Measurements from ENCODE around the gene CCDC177.

GRCh38 chr14:69532635-69533143 is 42.0 kb downstream of the CCDC177 start:
- RRBS, result no CpG with 5 or more reads among the region's 3 CpGs

DNA sequence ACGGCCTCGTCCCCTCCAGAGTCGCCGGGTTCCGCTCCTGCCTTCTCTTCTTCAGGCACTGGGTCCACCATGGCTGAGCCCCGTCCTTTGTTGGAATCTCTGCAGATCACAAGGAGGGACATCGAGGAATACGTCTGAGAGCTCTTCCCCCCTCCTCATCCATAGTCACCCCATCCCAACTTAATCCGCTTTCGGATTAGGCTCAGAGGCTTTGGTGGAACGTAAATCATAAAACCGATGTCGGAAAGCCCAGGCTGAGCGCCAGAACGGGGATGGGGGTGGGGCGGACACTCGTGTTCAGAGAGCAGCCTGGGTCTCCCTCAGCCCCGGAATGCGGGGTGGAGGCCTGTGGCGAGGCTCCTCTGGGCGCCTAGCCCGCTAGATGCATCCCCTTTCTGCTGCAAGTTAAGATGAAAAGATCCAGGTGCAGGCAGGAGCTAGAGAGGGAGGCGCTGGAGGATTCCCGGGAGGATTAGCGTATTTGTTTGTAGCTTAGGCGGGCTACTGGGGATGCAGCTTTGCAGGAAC is 1.1 kb downstream of the CCDC177 start:
- RRBS, result no CpG with 5 or more reads among the region's 26 CpGs

- RRBS, result 2% methylated on average over 15 of the region's 57 CpGs
Measured at GRCh38 chr14:69574080-69575105, at the start of gene CCDC177. CCDC177 (minus strand) TSS chr14:69574871.

DNA sequence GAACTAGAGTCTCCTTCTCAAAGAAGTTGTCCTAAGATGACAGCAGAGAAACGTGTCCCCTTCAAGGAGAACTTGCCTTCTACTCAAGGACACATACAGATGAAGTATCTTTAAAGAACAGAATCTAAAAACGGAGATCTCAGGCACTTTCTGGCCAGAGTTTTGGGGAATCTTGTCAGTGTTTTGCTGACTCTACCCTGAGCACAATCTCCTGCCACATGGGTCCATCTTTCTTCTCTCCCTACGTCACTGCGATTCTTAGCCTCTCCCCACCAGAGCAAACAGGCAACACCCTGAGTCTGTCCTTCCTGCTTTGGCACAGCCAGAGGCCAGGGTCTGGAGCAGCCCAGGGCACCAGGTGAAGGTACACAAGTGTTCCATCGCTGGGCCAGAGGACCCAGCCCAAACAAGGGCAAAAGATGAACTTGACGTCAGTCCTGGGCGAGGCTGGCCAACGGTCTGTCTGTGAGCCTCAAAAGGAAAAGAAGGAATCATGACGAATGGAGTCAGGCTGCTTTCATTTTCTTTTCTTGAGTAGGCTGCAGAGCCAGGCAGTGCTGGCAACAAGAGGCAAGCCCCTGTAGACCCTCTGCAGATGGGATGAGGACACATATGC is 12.7 kb upstream of the CCDC177 start:
- RRBS, result no CpG with 5 or more reads among the region's 9 CpGs

GRCh38 chr14:69610132-69611073 is 993 bp upstream of the SUSD6 start:
- RRBS, result no CpG with 5 or more reads among the region's 13 CpGs

GRCh38 chr14:69648515-69649220 is 37.3 kb downstream of the SUSD6 start:
- RRBS, result no CpG with 5 or more reads among the region's 3 CpGs

DNA sequence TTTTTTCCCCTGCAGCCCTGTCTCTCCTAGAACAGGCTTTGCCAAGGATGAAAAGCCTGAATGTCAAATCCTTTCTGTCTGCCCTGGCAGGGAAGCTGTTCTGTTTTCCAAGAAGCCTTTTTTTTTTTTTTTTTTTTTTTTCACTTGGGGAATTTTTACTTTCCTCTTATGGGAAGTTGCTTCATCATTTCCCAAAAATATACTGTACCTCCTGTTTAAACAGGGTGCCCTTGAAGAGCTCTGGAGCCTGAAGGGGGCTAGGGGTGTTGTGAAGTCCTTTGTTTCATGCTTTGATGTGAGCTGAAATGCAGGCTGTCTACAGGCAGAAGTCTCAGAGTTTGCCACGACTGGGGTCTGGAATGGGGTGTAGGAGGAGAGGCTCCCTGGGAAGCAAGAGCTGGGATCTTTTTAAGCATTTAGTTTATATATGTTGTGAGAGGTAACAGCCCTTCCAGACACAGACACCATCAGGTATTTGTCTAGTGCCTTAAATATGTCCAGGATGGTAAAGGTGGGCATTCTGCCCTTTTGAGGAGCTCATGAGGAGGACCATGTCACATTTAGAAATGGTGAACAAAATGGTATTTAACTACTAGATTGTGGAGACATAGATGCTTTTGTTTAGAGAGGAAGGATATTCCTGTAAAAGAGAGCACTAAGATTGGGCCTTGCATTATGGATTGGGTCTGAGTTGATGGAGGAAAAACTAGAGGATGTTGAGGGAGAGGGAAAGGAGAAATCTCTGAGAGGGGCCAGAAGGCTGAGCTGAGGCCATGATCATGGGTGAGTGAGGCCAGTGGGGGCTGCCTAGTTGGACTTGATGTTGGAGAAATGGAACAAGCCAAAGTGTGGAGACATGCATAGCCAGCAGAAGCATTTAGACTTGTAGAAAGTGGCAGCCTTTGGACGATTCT is 71.7 kb downstream of the SUSD6 start:
- RRBS, result no CpG with 5 or more reads among the region's 2 CpGs

DNA sequence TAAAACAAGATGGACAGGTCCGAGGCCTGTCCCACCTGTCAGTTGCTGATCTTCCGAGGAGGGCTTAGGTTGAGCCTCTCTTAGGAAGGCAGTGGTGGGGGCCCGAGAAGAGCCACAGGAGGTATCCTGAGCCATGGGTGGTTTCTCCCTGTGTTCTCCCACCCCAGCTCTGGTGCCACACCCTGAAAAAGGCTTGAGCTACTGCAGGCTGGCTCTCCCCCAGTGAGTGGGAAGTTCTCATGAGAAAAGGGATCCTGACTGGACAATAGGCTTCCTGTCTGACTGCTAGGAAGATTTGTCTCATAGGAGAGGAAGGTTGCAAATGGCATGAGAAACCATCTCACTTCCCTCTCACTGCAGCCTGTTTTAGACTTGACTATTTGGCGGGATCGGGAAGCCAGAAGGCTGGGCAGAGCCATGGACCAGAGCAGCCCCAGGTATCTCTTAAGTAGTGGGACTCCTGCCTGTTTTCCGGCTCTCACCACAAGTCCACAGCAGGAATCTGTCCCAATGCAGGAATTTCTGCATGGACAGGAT is 72.1 kb upstream of the SRSF5 start:
- RRBS, result no CpG with 5 or more reads among the region's 6 CpGs

DNA sequence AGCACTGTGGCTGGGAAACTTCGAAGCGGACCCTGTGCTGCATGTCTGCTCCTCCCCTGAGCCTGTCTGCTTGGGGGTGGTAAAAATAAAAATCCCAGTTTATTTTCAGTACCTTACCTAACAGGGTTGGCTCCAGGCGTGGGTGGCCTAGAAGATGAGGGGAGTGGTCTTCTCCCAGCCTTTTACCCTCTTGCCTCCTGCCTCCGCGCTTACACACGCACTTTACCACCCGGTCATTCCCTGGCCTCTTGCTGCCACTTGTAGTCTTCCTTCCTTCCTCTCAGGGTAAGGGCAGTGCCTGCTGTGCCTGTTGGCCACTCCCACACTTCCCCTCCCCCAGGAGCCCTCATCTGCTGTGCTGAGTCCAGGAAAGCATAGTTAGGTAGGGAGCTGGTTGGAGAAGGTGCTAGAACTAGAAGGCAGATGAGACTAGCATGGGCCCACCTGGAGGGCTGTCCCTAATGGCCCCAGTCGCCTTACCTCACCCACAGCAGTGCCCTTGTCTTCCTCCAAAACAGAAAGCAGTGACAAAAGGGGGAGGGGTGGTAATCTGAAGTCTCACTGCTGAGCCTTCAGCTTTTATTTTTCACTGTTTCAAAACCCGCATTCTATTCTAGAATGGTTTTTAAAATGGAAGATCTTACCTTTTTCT is 54.3 kb upstream of the SRSF5 start:
- RRBS, result no CpG with 5 or more reads among the region's 9 CpGs

GRCh38 chr14:69726476-69727557 is 40.1 kb upstream of the SRSF5 start:
- RRBS, result 6% methylated on average over 8 of the region's 60 CpGs

- RRBS, result 1% methylated on average over 4 of the region's 22 CpGs
Measured at GRCh38 chr14:69767253-69767577, 273 bp downstream of the SRSF5 start.

GRCh38 chr14:69767578-69768525 is 910 bp downstream of the SRSF5 start:
- RRBS, result 22% methylated on average over 2 of the region's 55 CpGs

DNA sequence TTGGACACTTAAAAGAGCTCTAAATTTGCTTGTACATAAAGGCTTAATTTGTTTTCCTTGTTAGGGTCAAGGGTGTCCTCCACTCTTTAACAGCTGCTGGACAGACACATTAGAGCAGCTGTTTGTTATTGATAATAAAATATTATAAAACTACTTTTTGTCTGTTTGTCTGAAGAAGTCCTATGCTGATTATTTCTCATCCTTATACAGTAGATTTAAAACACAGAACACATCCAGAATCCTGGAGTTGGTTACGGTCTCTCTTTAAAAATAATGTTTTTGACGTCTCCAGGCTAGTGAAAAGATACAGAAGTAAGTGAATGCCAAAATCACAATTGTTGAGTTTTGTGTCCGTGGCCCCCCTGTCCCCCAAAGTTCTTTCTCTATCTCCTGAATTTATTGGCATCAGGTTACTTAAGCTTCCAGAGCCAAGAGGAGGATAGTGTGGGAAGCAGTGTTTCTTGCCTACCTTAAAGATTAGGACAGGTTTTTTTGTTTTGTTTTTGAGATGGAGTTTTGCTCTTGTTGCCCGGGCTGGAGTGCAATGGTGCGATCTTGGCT is 5.0 kb downstream of the SRSF5 start:
- RRBS, result no CpG with 5 or more reads among the region's 5 CpGs

- RRBS, result 43% methylated on average over 4 of the region's 22 CpGs
Measured at GRCh38 chr14:70186712-70187246, 2.0 kb downstream of the SLC8A3 start.

DNA sequence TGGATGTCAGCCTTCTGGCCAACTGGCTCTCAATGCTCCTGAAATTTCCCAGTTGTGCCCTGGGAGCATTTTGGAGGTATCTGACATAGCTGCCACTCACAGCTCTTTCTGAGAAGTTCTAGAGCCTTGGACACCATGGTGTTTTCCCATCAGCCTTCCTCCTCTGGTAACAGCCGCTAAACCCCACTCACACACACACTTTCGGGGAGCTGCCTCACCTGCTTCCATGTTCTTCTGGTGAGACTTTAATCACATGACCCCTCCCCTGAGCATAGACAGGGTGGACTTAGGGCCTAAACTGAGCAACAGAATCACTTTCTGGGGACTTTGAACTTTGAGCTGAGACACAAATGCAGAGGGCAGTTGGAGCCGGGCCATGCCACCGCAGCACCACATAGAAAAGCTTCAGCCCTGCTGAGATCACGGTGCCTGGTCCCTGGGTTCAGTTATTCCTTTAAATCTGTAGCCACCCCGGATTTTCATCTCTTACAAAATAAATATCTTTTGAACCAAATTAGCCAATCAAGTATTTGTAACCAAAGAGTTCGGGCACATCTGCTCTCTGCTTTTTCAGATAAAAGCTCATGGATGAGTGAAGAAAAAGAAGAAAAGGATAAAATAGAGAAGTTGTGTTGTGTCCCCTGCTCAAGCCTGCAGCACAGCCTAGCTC is 18.4 kb upstream of the MAP3K9 start:
- RRBS, result 63% methylated on average over 3 of the region's 7 CpGs

- RRBS, result no CpG with 5 or more reads among the region's 3 CpGs
Measured at GRCh38 chr14:70909792-70910188, 2.5 kb downstream of the PCNX1 start.

GRCh38 chr14:71092502-71093026 is 185.3 kb downstream of the PCNX1 start:
- RRBS, result no CpG with 5 or more reads among the region's 3 CpGs

- RRBS, result no CpG with 5 or more reads among the region's 7 CpGs
Measured at GRCh38 chr14:71235992-71236362, 84.3 kb upstream of the SIPA1L1 start.

DNA sequence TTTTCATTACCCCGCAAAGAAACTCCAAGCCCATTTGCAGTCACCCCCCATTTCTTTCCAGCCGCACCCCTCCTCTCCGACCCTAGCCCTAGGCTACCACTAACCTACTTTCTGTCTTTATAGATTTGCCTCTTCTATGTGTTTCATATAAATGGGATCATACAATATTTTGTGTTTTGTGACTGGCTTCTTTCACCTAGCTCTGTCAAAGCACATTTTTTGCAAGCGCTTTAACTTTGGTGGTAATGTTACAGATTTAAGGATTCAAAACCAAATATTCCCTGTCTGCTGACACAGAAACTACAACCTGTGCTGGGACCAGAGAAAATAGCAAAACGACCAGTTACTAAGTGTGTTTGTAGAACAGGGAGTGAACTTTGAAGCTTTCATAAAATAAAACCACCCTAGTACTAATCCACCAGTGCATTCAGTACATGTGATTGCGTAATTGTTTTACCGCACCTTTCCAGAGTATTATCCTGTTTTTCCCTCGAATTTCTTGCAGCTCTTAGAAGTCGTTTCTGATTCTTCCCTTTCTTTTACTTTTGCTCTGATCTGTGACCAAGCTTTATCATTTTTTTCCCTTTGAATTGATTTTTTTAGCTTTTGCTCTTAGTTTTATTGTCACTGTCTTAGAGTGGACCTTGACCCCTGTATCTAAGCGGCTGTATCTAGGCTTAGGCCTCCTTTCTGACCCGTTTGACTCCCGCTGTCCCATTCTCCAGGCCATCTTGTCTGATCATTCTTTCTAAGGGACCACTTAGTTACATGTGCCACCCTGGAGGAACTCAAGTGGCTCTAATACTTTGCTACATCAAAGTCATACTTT is 16.2 kb downstream of the SIPA1L1 start:
- RRBS, result no CpG with 5 or more reads among the region's 12 CpGs

- RRBS, result no CpG with 5 or more reads among the region's 15 CpGs
Measured at GRCh38 chr14:72568577-72569053, 325.3 kb downstream of the DPF3 start.

All from BE2C (cell line).